Left ventricle myocardium (tissue), 1 donor: ENCODE measurements around a stretch of chr21.

GRCh38 chr21:44907587-44907918 lies 13.1 kb downstream of the ITGB2 start:
- PRO-cap, result no peak

- PRO-cap, result no peak
Observed at GRCh38 chr21:44927219-44928036, 6.7 kb upstream of the ITGB2 start.

GRCh38 chr21:45051041-45052019 lies 23.1 kb upstream of the ADARB1 start:
- PRO-cap, result no peak

GRCh38 chr21:45159092-45159468 lies 84.7 kb downstream of the ADARB1 start:
- PRO-cap, result no peak

GRCh38 chr21:45286553-45287388 lies 924 bp downstream of the POFUT2 start:
- PRO-cap, result no peak

DNA sequence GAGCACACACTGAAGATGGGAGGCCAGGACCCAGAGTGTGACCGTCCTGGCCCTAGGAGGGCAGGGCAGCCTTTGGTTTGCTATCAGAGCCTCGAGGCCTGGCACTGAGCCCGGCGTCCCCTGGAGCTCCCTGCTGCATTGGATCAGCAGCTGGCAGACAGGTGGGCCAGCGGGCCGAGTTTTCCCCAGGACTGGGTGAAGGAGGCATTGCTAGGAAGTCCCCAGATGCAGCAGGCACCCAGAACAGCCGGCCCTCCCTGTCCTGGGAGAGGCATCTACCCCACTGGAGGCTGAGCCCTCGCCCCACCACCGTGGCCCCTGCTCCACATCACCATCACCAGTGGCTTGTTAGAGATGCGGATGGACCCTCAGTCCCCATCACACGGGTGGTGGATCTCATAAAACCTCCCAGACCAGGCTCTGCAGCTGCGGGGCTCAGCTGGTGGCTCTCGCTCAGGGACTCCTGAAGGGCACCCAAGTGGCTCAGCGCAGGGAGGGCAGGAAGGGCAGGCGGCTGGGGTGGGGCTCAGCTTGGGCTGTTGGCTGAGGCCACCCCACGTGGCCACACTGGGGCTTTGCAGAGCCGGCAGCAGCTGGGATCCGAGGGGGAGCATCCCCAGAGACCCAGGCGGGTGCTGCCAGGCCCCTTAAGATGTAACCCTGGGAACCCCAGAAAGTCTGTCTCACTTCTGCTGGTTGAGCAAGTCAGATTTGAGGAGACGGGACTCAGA lies 32.8 kb upstream of the POFUT2 start:
- PRO-cap, result bidirectional peak, plus-strand start at position 565 of the sequence, minus-strand start at position 465 of the sequence

DNA sequence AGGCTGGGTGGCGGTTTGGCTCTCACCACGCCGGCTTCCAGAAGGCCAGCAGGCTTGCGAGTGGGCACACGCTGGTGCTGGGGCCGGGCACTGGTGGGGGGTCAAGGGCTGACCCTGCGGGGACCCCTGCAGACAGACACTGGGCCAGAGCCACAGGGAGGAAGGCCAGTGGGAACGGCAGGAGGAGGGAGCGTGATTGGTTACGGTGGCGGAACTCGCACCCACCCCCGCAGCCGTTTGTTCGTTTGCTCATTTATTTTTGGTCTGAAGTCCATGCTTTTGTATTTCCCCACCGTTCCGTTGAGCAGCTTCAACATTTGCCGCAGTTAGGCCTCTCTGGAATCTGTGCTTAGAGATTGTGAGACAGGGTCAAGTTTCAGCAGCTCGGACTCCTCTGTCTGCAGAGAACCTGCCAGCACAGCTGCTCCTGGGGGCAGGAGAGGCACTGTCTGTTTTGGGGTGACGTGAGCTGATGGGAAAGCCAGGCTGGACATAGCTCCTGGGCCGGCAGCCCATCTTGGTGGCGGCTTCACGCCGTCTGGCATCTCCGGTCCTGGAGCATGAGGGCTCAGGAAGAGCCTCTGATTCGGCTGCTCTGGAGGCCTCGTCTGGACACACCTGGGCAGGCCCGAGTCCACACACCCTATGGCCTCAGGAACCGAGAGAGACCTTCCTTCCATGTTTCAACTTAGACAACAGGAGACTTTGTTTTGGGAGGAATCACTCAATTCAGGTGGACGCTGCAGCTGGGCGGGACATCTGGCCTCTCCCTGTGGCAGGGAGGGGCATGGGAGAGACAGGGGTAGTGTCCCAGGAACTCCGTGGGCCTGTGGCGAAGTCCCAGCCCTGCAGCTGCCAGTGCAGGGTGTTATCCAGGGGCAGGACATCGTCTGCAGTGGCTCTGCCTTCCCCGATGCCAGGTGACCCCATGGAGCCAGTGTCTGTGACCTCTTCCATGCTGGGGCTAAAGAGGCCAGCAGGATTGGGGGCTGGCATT lies 5.7 kb downstream of the COL18A1 start:
- PRO-cap, result bidirectional peak, plus-strand start at position 858 of the sequence, minus-strand start at position 540 of the sequence

- PRO-cap, result unidirectional peak, plus-strand start at chr21:45420732; unidirectional peak, plus-strand start at chr21:45420783
Observed at GRCh38 chr21:45420095-45421418, 15.6 kb downstream of the COL18A1 start.

- PRO-cap, result no peak
Observed at GRCh38 chr21:45456380-45457107, 51.6 kb downstream of the COL18A1 start.

DNA sequence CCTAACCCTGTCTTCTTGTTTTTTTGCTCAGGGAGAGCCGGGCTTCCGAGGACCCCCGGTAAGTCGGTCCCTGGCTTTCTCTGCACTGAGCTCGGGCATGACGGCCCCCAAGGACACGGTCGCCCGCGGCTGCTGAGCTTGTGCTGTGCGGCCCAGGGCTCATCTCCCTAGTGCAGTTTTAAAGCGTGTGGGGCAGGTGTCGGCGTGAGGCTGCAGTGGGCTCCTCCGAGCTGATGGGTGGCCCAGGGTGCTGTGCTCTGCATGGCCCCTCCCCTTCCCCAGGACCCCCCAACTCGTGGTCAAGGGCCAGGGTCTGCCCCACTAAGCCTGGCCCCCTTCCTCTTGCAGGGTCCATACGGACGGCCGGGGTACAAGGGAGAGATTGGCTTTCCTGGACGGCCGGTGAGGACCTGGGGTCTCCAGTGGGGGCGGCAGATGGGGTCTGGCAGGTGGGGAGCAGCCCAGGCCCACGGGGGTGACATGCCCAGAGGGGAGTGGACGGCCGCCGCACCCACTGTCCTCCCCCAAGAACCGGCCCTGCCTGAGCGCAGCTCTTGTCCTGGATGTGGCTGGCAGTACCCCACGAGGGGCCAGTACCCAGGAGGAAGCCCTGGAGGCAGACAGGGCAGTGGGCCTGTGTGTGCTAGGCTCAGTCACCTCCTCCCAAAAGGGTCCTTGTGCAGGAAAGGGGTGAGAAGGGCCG lies 47.6 kb downstream of the SLC19A1 start:
- PRO-cap, result no peak

DNA sequence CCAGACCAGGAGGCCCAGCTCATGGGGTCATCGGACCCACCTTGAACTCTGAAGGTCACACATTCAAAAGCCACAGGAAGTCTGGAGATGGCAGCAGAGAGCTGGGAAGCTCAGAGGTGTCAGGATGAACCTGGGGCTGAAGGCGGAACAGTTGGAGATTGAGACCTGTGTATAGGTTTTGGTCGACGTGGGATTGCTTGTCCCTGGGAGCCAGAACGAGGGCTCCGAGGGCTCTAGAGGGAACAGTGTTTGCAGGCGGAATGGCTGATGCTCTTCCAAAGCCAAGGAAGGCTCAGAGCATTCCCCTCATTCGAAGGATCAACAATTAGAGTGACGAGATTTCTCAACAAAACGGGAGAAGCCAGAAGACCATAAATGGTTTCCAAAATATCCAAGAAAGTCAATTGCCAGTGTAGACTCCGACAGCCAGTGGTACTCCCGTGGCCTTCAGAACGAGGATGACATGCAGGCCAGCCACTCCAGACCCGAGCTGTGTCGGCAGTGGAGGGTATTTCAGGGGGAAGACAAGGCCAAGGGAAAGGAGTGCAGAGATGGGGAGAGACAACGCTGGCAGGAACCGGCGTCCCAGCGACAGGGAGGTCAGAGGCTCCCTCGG lies 43.4 kb downstream of the SLC19A1 start:
- PRO-cap, result no peak

DNA sequence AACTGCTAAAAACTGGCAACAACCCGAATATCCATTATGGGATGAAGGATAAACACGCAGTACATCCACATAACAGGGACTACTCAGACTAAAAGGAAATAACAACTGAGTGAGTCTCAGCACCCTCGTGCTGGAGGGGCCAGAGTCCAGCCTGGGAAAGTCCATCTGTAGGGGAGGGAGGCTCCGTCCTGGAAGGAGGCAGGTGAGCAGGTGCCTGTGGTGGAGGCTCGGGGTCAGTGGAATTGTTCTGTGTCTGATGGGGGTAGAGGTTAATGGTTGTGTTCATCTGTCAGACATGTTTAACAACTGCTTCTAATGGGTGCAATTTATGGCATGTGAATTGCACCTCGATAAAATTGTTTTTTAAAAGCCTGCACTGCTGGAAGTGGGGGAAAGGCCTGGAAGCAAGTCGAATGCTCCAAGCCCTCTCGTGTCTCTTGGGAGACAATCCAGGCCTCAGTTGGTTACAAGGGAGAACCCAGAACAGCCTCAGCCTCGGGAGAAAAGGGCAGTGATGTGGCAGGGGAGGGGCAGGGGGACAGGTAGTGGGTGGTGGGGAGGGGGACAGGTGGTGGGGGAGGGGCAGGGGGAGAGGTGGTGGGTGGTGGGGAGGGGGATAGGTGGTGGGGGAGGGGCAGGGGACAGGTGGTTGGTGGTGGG lies 7.0 kb upstream of the SLC19A1 start:
- PRO-cap, result no peak

GRCh38 chr21:45895894-45896522 lies 85.6 kb upstream of the COL6A1 start:
- PRO-cap, result no peak

DNA sequence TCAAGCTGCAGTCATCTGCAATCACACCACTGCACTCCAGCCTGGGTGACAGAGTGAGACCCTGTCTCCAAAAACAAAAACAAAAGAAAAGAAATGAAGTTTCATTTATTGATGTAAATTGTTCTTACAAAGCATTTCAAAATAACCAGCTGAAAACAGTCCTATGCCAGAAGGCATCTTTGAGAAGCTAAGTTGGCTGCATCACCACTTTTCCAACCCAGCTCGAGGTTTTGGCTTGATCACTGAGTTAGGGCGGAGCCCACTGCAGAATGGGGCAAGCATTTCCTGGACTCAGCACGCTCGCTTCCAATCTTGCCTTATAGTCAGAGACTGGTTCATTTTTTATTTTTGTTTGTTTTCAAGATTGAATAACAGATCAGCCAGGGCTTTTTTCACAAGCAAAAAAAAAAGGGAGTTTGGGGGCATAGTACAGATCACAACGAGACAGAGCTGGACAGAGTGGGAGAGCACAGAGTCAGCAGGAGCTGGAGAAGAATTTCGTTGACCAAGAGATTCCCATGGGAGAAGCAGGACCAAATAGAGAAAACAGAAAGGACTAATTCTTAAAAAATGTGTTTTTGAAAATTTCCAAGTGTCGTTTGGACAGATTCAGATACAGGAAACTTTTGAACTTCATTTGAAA lies 23.5 kb upstream of the COL6A1 start:
- PRO-cap, result no peak

- PRO-cap, result unidirectional peak, minus-strand start at chr21:45977948
Observed at GRCh38 chr21:45977815-45978086, 3.8 kb upstream of the COL6A1 start.

DNA sequence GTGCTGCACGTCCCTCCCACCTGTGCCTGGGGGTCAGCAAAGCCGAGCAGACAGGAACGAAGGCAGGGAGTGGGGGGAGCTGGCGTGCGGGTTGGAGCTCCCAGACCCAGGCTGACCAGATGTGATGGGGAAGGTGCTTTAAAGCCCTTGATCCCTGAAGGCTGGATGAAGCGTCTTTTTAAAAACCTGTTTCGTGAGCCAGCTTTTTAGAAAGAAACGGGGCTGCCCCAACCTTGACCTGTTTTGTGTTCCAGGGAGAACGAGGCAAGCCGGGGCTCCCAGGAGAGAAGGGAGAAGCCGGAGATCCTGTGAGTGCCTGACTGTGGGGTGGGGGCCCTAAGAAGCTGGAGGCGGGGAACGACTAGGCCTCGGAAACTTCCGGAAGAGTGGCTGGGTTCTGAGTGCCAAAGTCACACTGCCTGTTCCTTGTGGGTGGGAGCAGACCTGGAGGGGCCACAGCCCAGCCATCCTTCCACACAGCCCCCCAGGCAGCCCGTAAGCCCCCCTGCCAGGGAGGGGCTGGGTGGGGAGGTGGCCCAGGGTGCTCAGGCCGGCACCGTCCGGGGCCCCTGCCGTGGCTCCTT lies 7.4 kb downstream of the COL6A1 start:
- PRO-cap, result no peak

- PRO-cap, result no peak
Observed at GRCh38 chr21:46006174-46006563, 24.6 kb downstream of the COL6A1 start.

DNA sequence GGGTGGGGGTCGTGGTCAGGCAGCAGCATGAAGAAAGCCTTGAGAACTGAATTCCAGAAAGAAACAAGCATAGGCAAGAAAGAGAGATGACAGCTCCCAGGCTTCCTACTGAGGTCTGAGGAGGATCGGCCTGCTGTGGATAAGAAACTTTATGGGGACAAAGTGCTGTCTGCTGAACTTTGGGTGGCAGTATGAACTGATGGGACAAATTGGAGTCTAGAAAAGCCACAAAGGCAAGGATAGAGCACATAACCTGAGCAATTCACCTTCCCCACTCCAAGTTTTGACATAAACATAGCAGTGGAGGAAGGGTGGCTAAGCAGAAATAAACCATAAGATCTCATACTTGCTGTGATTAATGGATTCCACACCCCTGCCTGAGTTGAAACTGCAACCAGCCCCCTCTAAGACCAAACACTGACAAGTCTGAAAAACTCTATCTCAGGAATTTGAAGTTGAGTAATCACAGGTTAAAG lies 43.7 kb downstream of the COL6A1 start:
- PRO-cap, result no peak

DNA sequence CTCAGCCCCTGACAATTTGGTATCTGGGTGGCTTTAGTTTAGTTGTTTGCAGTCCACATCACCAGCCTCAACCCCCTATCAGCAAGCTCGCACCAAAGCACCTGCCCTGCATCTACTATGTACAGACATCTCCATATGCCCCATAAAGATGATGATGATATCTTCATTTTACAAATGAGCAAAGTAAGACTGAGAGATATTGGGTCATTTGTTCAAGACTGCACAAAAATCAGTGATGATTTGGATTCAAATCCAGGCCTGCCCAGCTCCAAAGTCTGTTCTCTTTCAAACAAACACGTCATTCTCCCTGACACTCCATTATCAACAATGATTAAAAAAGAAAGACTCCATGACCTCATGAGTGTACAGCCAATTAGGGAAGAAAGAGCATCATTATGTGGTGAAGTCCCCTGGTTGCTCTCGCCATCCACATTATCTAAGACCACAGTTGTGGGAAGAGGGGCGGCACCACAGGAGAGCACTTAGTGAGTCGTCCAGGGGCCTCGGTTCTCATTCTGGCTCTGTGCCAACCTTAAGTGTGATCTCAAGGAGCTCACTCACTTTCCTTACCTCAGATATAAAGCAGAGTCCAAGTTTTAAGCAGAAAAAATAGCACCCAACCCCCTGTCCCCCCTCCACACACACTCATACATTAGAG lies 47.5 kb downstream of the COL6A1 start:
- PRO-cap, result no peak

GRCh38 chr21:46065962-46066231 lies 32.0 kb upstream of the COL6A2 start:
- PRO-cap, result no peak